Progenitor cell of endocrine pancreas (in vitro differentiated cells): ENCODE measurements around a stretch of chr2.

- PRO-cap, result no peak
These were observed 28.9 kb downstream of the SOS1 start for GRCh38 chr2:39091564-39092686.

- PRO-cap, result bidirectional peak, plus-strand start at chr2:39124011, minus-strand start at chr2:39123921; bidirectional peak, plus-strand start at chr2:39124071, minus-strand start at chr2:39124044
These were observed 2.9 kb upstream of the SOS1 start for GRCh38 chr2:39123672-39124188.

DNA sequence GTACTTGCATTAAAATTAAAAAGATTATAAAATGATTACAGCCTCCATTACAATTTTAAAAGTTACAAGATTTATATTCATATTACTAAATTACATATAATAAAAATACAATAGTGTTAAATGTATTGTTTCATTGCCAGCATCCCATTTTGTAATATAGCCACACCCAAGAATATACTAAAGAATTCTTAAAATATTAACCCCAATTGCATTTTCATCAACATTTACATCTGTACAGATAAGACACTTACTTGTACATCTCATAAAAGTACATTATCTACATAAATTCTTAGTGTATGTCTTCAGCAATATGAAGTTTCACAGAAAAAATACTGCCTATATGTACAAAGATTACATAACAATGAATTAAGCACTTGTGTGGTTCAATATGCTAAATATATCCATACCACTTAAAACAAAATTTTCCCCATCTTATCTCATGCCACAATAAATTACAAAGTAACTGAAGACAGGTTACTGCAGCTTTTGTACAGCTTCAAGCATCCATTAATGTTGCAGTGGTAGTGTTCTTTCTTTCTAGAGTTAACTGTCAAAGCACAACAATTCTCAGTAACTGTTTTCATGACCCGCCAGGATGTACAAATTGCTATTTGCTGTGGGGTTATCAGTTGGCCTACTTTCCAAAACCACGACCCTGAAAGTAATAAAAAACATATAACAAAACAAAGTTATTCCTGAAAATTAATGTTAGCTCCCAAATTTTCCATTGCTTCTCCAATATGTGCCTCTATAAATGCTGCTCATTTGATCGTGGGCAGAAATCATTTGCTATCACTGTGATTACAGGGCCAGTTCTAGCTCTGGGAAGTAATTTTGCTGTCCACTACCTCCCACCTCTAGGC is 129.4 kb upstream of the SOS1 start:
- PRO-cap, result no peak

DNA sequence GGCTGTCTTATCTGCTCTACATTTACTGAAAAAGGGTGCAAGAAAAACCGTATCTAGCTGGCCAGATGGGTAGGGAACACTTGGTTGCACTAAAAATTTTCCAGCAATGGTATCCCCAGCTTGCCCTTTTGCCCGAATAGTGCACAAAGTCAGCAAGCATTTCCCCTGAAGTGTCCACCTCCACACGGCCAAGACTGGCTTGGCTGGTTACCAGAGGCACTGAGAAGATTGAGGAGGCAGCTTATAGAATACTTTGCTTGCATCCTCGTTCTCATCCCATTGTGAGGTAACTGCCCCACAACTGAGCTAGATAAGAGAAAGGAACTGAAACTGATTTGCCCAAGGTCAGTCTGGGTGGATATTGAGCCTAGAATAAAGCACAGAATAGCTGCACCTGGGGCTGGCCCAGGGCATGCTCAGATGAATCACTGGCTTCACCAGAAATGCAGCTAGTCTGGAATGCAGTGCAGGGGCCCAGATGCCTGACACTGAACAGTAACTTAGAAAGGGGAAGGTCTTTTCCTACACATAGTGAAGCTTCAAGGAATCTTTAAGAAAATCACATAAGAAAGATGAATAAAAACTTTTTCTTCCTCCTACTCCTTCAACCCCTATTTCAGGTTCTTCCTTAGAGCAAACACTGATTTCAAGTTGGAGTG is 32.7 kb upstream of the MAP4K3 start:
- PRO-cap, result no peak

DNA sequence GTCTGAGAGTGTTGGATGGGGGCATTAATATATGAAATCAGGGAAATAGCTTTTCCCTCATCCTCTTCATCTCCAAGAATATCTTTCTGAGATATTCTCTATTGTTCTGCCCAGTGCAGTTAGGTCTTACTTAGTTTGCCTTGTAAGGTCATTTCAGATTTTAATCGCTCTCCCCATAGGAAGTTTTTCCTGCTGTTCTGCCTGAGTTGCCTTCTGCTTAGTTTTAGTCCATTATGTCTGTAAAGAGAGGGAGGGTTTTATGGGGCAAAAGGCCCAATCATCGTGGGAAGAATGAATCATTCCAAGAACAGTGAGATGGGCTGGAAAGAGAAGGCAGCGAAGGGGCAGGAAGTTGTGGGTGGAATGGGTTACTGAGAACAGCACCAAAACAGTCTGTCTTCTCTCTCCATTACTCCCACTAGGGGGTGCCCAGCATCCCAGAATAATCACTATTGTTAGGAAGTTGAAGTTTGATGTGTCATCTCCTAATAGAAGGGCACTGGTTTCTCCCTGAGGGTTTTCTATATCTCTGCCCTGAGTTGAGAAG is 76.4 kb upstream of the MAP4K3 start:
- PRO-cap, result no peak

DNA sequence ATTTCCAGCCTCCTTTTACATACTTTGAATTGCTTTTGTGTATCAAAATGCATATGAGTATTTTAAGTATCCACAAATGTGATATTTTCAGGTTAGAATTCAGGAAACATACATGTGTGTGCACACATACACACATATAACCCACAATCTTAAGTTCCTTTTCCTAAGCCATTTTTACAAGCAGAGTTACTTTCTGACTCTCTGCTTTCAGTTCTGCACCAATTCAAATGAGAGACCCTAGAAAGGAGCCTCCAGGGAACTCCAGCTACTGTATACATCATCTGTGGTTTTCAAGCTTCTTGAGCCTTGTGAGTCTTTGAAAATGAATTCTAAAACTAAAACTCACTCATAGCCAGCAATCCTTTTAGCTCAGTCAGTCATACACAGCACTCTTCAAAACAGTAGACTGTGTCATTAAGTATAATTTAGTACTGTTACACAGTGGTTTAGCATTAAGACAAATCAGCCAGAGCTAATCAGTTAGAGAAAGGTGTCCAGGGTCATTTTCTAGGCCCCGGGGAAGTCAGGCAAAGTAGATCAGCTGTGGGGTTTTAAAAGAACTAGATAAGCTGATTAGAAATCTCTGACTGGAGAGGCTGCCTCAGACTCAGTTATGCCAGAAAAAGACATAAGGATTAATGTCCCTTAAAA is 322.0 kb upstream of the THUMPD2 start:
- PRO-cap, result no peak

- PRO-cap, result unidirectional peak, plus-strand start at chr2:41841046; unidirectional peak, plus-strand start at chr2:41841213
These were observed 207.0 kb upstream of the PKDCC start for GRCh38 chr2:41840481-41841658.

- PRO-cap, result no peak
These were observed 140.0 kb upstream of the PKDCC start for GRCh38 chr2:41907841-41908226.

- PRO-cap, result no peak
These were observed 135.0 kb upstream of the PKDCC start for GRCh38 chr2:41912809-41913253.

DNA sequence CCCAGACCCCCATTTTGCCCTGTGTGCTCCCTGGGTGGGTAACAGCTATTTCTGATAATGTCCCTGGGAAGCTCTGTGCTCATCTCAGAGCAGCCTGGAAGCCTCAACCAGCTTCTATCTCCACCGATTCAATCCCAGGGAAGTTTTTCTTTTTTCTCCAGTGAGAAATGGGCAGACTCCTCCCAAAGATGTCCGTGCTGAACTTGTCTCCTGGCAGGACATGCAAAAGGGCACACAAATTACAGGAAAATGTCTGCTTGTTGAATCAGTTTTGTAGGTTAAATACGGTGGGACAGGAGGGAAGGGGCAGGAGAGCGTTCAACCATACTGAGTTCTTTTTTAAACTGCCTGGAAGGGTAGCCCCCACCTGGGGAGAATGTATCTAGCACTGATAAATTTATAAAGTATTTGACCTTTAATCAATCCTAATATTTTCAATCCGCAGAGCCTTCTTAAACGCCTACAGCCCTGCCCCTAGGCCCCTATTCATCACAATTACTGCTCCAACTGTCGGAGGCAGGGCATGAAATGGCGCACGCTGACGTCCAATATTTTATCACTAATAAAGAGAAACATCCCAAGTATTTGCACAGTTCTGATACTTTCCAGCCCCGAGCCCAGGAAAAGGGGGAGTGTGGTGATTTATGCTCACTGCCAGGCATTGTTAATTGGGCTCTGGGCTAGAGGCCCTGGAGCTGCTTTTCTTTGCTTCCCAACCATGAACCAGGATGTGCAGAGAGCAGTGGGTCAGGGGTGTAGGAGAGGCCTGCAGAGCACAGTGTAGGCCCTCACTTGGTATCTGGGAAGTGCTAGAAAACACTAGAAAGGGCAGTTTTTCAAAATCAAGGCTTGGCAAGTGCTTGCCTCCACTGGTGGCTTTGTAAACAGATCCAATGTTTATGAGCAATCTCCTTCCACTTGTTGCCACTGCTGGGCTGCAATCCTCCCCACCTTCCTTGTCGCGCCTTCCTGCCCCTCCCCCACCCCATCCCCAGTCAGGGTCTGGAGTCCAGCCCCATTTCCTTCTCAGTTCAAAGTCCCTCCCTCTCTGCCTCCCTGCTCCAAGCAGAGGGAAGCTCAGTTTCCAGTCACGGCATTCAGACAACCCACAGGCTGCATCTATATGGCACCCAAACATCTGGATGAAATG is 84.2 kb upstream of the PKDCC start:
- PRO-cap, result no peak

- PRO-cap, result no peak
These were observed 2.3 kb downstream of the PKDCC start for GRCh38 chr2:42050093-42050588.

- PRO-cap, result no peak
These were observed 12.8 kb downstream of the PKDCC start for GRCh38 chr2:42060649-42060955.

- PRO-cap, result no peak
These were observed 57.6 kb downstream of the PKDCC start for GRCh38 chr2:42105193-42106001.

DNA sequence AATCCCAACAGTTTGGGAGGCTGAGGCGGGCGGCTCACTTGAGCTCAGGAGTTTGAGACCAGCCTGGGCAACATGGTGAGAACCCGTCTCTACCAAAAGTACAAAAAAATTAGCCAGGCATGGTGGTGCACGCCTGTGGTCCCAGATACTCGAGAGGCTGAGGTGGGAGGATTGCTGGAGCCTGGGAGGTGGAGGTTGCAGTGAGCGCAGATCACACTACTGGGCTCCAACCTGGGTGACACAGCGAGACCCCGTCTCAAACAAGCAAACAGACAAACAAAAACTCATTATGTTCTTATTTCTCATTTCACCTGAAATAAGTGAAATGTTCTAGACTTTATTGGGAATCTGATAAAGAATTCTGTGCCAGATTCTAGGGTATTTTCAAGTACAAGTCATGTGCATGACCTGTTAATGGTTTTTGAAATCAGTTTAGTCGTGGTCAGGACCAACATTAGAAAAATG is 8.2 kb downstream of the EML4 start:
- PRO-cap, result no peak

GRCh38 chr2:42196461-42197359 is 27.6 kb downstream of the EML4 start:
- PRO-cap, result unidirectional peak, minus-strand start at chr2:42196877

GRCh38 chr2:42492448-42493520 is 998 bp downstream of the KCNG3 start:
- PRO-cap, result no peak

DNA sequence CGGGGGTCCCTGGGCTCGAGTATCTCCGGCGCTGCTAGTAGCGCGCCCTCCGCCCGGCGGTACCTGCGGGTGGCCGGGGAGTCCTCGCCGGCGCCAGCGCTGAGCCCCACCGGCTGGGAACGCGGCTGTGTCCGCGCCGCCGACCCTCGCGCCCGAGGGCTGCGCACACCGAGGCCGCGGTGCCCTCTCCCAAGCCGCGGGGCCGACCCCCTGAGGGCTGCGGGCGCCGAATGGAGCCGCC is 208 bp downstream of the KCNG3 start:
- PRO-cap, result no peak

- PRO-cap, result no peak
These were observed 4.3 kb downstream of the HAAO start for GRCh38 chr2:42788148-42788501.

GRCh38 chr2:43013816-43014420 is 212.5 kb downstream of the ZFP36L2 start:
- PRO-cap, result no peak

GRCh38 chr2:43051082-43051374 is 175.4 kb downstream of the ZFP36L2 start:
- PRO-cap, result no peak